Placental epithelial cell (primary cell): ENCODE results near the gene PPTC7.

- CAGE, long polyA plus RNA: no peak
Measured at GRCh38 chr12:109264040-109264538, 45.0 kb downstream of the FOXN4 start.

- CAGE, long polyA plus RNA: no peak
Measured at GRCh38 chr12:109310335-109310838, 1.3 kb upstream of the FOXN4 start.

DNA sequence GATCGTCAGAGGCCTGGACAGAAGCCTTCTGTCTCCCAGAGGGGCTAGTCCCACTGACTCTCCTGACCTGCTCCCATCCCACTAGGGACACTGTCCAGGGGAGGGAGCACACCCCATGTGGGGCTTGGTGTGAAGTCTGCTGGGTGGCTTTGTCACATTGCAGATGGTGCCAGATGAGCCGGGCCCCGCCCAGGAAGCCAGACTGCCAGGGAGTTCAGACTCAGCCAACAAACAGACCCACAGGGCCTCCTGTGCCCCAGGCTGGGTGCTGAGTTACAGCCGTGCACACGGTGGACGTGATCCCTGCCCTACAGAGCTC lies 28.3 kb downstream of the MMAB start:
- CAGE, long polyA plus RNA: no peak

DNA sequence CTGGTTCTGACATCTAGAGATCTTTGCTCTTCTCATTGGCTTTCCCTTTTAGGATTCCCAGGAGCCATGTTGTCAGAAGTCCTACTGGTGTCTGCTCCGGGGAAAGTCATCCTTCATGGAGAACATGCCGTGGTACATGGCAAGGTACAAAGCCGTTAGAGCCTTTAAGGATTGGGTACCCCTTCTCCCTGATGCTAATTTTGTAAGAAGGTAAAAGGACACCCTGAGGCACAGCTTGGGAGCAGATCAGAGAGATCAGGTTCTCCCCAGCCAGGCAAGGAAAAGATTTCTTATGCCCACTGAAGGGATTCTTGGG lies 1.1 kb downstream of the MVK start:
- CAGE, long polyA plus RNA: no peak

DNA sequence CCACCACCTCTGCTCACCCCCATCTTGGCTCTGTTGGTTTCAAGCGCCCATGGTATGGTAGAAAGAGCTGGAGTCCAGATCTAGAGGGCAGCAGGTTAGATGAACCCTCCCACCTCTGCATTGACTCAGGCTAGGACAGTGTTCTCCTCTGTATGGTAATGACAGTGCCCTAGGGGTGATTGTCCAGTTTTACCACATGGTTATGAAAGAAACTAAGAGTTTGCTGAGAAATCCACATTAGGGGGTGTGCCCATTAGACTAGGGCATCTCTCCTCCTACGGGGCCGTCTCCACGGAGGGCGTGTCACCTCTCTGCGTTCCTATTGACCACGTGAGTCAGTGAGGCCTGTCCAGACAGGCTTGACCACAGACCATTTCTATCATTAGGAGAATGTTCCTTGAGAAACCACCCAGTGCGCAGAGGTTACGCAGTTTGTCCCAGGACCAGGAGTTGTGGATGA lies 8.2 kb downstream of the MVK start:
- CAGE, long polyA plus RNA: no peak

- CAGE, long polyA plus RNA: no peak
Measured at GRCh38 chr12:109597423-109598340, 24.1 kb downstream of the MVK start.

- CAGE, long polyA plus RNA: no peak
Measured at GRCh38 chr12:109714773-109715157, 1.1 kb downstream of the FAM222A start.

DNA sequence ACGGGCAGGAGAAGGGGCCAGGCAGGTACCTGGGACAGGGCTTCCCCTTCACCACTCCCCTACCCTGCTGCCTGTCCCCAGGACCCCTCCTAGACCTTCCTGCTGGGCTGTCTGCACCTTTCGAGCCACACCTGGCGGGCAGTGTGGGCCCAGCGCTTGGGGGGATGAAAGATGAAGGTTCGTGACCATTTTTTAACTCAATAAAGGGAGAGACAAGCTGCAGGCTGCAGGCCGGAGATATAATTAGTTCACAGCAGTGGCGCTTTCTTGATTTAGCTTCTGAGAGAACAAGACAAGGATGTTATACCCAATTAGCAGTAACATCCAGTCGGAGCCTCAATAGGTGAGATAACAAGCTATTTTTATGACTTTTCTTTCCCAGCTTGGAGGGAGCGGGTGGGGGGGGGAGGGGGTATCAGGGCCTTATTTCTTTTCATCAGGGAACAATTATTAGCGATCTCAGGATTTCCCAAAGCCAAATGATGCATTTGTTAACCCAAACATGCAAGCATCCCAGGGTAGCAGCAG lies 9.0 kb downstream of the FAM222A start:
- CAGE, long polyA plus RNA: no peak

DNA sequence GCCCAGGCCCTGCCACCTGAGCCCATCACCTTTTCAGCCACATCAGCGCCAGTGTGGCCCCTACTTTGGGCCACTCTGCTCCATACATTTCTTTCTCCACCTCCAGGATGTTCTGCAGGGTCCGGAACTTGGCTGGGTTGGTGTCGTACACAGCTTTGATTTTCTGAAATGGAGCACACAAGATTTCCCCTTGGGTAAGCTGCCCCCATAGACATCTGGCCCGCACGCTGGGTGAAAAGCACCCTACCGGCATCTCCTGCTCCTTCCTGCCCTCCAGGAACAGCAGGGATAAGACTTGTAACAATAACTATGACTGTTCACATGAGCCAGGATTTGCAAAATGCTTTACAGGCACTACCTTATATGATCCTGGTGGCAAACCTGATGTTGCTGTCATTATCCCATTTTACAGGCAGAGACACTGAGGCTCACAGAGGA lies 22.8 kb downstream of the GLTP start:
- CAGE, long polyA plus RNA: no peak

GRCh38 chr12:109932658-109933436 lies 32.8 kb downstream of the TCHP start:
- CAGE, long polyA plus RNA: no peak

GRCh38 chr12:110048888-110049517 lies 681 bp upstream of the C12orf76 start:
- CAGE, long polyA plus RNA: no peak

GRCh38 chr12:110245308-110245835 lies 35.7 kb upstream of the ATP2A2 start:
- CAGE, long polyA plus RNA: no peak

DNA sequence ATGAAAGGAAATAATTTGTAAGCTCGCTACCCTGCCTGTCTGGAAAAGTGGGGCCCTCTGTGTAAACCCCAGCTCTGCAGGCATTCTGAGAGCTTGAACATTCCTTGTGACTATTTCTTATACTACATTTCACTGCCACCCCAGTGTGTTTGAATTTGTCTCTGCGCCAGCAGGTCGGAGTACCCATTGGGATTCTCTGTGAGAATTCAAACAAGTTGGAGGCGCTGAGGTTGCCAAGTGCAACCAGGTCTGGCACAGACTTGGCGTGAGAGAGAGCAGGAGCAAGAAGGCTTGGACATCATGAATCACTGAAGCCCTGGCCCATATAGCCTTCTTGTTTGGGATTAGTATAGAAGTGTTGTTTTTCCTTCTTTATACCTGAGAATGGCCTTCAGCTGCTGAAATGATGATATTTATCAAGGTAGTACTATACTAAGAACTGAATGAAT lies 33.0 kb upstream of the ATP2A2 start:
- CAGE, long polyA plus RNA: no peak

- CAGE, long polyA plus RNA: no peak
Measured at GRCh38 chr12:110296252-110296794, 15.3 kb downstream of the ATP2A2 start.

DNA sequence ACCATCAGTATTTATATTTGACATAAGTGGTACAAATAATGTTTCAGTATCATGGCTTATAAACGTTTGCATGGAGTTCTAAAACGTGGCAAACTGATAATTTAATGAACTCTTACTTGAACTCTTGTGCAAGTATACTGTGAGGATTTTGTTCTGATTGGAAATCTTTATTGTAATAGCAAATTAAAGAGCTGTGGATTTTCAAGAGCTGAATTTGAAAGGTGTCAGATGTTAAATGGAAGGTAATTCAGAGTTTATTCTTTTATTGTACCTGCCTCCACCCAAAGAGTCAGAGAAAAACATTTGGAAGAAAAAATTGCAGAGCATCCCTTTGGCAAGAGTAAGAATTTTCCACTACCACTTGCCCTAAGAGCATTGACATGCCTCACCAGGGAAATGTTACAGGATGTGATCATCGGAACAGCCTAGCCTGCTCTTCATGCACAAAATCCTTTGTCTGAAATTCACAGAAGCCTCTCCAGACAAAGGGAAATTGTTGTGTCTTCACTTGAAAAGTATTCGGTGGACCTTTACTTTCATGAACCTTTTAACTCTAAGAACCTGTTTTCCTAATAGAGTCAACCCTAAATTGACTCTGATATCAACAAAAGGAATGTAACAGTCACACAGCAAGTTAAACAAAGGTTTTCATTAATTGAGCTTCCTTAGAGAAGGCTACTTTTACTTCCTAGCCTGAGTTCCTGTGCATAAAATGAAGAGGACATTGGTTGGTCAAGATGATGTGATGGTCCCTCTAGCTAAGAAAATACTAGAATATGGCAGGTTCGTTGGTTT lies 36.8 kb downstream of the ATP2A2 start:
- CAGE, long polyA plus RNA: no peak

DNA sequence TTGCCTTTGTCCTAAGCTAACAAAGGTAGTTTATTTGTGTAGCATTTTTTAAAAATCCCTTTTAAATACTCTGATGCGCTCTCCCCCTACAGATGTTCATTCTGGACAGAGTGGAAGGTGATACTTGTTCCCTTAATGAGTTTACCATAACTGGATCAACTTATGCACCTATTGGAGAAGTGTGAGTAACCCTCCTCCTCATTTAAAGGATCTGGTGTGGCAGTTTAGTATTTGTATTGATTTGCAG lies 51.4 kb downstream of the ATP2A2 start:
- CAGE, long polyA plus RNA: no peak

- CAGE, long polyA plus RNA: no peak
Measured at GRCh38 chr12:110535795-110536527, 33.8 kb downstream of the RAD9B start.

- CAGE, long polyA plus RNA: no peak
Measured at GRCh38 chr12:110548575-110549180, 34.4 kb downstream of the PPTC7 start.

- CAGE, long polyA plus RNA: no peak
Measured at GRCh38 chr12:110577725-110578917, 5.0 kb downstream of the PPTC7 start.

- CAGE, long polyA plus RNA: no peak
Measured at GRCh38 chr12:110583187-110583562, at the start of gene PPTC7. Gene PPTC7 (minus strand): TSS chr12:110583318.